Urinary bladder (tissue), 3 donors: ENCODE measurements around the genes PSMC3IP and G6PC1.

DNA sequence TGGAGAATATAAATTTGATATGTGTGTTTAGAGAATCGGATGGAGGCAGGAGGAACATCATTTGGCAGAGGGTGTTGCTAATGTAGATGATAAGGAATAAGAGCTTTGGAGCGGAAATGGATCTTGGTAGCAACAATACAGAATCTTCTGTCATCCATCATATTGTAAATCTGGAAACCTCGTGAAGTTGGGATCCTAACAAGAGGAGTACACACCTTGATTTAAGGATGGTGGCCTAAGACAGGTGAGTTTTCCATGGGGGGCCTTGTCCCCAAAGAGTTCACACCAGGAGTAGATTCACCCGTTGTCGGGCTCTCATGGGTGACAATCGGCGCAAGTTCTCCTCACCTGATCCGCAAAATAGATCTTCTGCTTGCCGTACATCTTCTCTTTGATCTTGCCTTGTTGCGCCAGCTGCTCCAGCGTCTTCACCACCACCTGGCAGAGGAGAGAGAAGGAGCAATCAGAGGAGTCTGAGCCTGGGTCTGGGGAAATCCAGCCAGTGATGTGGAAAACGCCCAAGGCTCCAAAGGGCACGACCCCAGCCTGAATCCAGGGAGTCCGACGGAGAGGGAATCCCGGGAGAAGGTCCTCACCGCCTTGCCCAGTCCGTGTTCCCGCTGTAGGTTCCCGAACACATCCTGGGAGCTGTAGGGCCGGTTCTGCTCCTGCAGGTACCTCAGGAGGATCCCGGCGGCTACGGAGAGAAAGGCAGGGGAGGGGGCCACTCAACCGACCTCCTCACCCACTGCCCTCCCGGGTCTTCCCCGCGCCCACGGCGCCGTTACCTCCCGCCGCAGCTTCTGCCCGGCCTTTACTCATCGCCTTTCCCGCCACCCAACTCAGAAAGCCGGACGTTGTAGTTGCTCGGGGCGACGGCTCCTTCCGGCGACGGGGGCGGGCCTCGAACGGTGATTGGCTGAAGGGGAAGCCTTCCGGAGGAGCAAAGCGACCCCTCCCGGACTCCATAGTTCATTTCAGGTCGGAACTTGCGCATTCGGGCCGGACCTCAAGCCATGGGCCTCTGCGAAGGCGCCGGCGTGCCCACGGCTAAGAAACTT is at the start of gene PSMC3IP:
Gene PSMC3IP (minus strand): TSS at position 865 of the 1,061 bp plus-strand sequence.
- PRO-cap, result bidirectional peak, plus-strand start at position 975 of the sequence, minus-strand start at position 816 of the sequence
- RAMPAGE, long total RNA, result no peak

DNA sequence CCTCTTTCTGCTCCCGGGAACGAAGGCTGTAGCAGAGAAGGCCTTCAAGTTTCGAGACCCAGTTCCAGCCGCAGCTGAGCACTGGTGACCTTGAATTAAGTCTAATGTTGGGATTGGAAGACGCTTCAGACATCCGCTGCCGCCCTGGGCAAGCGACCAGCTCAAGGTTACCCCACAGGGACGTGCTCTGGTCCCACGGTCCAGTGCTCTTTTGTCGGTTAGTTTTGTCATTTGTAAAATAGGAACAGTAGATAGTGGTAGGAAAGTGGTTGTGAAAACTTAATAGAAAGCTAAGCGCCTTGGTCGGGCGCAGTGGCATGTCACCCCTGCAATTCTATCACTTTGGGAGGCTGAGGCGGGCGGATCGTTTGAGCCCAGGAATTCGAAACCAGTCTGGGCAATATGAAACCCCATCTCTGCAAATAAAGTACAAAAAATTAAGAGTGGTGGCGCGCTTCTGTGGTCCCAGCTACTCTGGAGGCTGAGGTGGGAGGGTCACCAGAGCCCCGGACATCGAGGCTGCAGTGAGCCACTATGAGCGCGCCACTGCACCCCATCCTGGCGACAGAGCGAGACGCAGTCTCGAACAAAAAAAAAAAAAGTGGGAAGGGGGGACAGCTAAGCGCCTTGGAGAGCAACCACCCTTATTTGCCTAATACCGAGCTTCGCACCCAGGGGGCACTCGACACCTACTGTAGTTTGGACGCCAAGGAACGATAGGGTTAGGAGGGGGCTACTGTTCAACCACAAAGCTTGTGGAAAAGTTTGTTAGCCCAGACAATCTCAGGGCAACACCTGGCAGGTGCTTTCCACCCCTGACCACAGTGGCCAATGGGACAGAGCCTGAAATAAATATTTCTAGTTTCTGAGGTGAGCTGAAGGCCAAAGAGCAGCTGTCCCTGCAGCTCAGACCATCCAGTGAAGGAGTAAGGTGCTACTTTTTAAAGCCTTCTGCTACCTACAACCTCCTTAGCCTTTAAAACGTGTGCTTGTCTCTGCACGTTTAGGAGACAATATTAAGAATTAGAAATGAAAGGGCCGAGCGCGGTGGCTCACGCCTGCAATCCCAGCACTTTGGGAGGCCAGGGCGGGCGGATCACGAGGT is 749 bp upstream of the PSMC3IP start:
- PRO-cap, result no peak
- RAMPAGE, long total RNA, result no peak

DNA sequence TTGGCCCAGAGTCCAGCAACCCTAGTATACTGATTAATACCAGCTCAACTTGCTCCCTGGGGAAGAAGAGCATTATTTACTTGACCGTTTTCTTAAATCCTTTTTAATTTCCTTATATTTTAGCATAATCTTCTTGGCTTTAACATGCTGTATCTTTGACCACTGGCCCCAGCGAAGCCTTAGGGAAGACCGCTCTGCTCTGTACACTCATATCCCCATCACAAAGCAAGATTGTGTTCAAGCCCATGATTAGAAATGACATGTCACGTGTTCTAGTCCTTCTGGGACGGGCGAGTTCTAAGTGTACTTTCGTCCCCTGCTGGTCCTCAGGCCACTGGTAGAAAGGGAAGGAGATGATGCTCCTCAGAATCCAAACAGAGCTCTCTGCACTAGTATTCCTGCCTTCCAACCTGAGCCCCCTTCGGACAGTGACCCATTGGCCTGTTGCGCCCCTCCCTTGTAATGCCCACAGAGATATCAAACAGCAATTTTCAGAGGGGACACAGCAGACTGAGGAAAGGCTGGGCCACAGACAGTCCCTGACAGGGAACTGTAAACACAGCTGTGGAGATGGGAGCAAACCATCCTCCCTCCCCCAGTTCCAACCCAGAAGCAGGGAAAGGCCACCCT is 4.3 kb upstream of the EZH1 start:
- PRO-cap, result bidirectional peak, plus-strand start at position 337 of the sequence, minus-strand start at position 222 of the sequence
- RAMPAGE, long total RNA, result no peak

GRCh38 chr17:42783875-42784392 is 3.5 kb downstream of the WNK4 start:
- PRO-cap, result no peak
- RAMPAGE, long total RNA, result no peak

DNA sequence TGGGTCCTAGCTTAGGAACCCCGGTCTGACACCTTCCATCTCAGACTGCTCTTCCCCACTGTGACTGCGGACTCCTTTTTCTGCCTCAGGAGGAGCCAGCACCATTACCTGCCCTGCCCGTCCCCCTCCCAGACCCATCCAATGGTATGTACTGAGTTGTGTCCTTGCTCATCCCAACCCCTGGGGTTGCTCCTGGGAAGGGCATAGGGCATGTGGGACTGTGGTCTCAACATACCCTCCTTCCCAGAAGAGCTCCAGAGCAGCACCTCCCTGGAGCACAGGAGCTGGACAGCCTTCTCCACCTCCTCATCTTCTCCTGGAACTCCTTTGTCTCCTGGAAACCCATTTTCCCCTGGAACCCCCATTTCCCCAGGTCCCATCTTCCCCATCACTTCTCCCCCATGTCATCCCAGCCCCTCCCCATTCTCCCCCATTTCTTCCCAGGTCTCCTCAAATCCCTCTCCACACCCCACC is 3.9 kb downstream of the COA3 start:
- PRO-cap, result no peak
- RAMPAGE, long total RNA, result no peak

DNA sequence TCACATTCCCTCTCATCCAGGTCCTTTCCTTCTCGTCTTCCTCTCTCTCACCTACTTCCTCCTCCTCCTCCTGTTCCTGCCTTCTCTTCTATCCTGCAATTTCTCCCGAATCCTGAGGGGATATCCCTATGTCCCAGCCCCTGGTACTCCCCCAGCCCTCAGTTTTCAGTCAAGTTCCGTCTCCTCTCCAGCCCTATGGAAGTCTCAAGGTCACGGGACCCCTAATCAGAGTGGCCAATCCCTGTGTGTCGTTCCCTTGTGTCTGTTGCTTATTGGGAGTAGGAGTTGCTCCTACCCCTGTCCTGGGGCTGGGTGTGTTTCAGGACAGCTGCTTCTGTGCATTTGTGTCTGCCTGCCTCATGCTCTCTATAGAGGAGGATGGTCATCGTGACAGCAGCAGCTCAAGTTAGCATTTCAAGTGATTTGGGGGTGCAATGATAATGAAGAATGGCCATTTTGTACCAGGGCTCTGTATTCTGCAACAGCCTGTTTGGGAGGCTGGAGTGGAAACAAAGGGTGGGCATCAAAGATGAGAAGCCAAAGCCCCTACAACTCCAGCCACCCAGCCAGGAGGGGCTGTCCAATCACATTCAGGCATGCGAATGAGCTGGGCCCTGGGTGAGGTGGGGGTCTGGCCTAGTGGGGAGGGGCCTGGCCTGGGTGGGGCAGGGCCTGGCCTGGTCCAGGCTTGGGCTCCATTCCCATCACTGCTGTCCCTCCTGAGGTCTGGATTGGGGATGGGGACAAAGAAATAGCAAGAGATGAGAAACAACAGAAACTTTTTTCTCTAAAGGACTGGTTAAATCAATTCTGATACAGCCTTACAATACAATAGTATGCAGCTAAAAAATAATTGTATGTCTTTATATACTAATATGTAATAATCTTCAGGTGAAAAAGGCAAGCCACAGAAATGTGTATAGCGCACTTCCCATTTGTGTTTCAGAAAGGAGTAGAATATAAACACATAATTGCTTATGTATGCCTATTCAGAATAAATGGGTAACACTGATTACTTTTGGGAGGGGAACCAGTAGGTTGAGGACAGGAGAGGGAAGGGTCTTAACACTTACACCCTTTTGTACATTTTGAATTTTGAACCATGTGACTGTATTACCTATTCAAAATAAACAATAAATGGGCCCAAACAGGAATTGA is 6.4 kb downstream of the AOC3 start:
- PRO-cap, result no peak
- RAMPAGE, long total RNA, result start-site peak on the plus strand centred at position 684 of the sequence, 415 bp wide, 96 and 214 reads in 2 replicates

- PRO-cap, result bidirectional peak, plus-strand start at chr17:42891808, minus-strand start at chr17:42891647
- RAMPAGE, long total RNA, result no peak
Observed at GRCh38 chr17:42891562-42892103, 9.0 kb upstream of the G6PC1 start.

DNA sequence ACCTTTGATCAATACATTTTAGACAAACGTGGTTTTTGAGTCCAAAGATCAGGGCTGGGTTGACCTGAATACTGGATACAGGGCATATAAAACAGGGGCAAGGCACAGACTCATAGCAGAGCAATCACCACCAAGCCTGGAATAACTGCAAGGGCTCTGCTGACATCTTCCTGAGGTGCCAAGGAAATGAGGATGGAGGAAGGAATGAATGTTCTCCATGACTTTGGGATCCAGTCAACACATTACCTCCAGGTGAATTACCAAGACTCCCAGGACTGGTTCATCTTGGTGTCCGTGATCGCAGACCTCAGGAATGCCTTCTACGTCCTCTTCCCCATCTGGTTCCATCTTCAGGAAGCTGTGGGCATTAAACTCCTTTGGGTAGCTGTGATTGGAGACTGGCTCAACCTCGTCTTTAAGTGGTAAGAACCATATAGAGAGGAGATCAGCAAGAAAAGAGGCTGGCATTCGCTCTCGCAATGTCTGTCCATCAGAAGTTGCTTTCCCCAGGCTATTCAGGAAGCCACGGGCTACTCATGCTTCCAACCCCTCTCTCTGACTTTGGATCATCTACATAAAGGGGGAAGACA is at the start of gene G6PC1:
Gene G6PC1 (plus strand): TSS at position 115 of the 590 bp plus-strand sequence.
- PRO-cap, result no peak
- RAMPAGE, long total RNA, result no peak

DNA sequence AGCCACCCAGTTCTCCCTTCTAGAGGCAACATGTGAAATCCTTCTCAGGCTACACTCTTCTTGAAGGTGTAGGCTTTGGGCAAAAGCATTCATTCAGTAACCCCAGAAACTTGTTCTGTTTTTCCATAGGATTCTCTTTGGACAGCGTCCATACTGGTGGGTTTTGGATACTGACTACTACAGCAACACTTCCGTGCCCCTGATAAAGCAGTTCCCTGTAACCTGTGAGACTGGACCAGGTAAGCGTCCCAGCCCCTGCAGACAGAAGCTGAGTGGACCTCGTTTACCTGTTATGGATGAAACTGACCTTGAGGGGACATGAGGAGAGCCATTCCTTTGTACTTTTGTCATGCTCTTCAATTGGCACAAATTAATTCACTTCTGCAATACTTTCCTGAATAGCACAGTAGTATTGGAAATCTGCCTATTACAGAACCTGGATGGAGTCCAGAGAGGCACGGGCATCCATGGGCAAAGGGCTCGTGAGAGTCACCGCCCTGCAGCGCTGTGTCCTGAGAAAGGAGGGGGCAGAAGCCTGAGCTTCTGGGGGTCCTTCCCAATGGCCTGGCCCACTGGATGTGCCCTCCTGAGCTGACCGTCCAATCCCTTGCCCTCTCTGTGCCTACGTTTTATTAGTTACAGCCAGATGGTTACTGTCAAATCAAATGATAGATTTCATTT is 3.3 kb downstream of the G6PC1 start:
- PRO-cap, result no peak
- RAMPAGE, long total RNA, result no peak

GRCh38 chr17:43019214-43019700 is 2.9 kb downstream of the VAT1 start:
- PRO-cap, result unidirectional peak, plus-strand start at chr17:43019556
- RAMPAGE, long total RNA, result no peak

GRCh38 chr17:43019701-43019908 is 2.6 kb downstream of the VAT1 start:
- PRO-cap, result no peak
- RAMPAGE, long total RNA, result no peak

DNA sequence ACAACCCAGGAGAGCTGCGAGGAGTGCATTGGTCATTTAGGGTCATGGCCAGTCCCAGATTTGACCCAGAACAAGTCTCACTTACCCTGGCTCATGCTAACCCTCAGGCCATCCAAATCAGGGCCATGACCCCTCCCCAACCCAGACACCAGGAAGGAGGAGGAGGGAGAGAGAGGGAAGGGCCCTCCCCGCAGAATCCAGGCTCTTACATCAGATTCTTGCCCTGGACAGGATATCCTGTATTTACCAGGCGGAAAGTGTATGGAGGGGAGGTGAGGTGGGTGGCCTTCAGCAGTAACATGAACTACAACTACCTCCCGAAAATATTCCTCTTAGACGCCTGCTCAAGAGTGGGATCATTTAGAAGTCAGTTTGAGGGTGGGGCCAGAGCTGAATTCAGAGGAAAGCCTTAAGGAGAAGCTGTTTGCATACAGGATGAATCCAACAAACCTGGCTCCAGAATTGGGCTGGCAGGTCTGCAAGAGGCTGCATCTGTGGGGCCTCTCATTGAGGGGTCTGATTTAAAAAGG is 2.1 kb downstream of the VAT1 start:
- PRO-cap, result bidirectional peak, plus-strand start at position 459 of the sequence, minus-strand start at position 212 of the sequence
- RAMPAGE, long total RNA, result no peak

GRCh38 chr17:43035992-43036627 is 11.1 kb downstream of the RND2 start:
- PRO-cap, result no peak
- RAMPAGE, long total RNA, result no peak

GRCh38 chr17:43091221-43092448 is 33.5 kb downstream of the BRCA1 start:
- PRO-cap, result no peak
- RAMPAGE, long total RNA, result no peak

GRCh38 chr17:43134628-43135285 is 9.6 kb upstream of the BRCA1 start:
- PRO-cap, result no peak
- RAMPAGE, long total RNA, result no peak

GRCh38 chr17:43271433-43271791 is 43.0 kb upstream of the CCDC200 start:
- PRO-cap, result unidirectional peak, minus-strand start at chr17:43271717
- RAMPAGE, long total RNA, result no peak

- PRO-cap, result unidirectional peak, plus-strand start at chr17:43658775
- RAMPAGE, long total RNA, result no peak
Observed at GRCh38 chr17:43658531-43658912, 3.2 kb downstream of the MEOX1 start.

- PRO-cap, result bidirectional peak, plus-strand start at chr17:43659193, minus-strand start at chr17:43659176
- RAMPAGE, long total RNA, result no peak
Observed at GRCh38 chr17:43658913-43659515, 2.7 kb downstream of the MEOX1 start.

DNA sequence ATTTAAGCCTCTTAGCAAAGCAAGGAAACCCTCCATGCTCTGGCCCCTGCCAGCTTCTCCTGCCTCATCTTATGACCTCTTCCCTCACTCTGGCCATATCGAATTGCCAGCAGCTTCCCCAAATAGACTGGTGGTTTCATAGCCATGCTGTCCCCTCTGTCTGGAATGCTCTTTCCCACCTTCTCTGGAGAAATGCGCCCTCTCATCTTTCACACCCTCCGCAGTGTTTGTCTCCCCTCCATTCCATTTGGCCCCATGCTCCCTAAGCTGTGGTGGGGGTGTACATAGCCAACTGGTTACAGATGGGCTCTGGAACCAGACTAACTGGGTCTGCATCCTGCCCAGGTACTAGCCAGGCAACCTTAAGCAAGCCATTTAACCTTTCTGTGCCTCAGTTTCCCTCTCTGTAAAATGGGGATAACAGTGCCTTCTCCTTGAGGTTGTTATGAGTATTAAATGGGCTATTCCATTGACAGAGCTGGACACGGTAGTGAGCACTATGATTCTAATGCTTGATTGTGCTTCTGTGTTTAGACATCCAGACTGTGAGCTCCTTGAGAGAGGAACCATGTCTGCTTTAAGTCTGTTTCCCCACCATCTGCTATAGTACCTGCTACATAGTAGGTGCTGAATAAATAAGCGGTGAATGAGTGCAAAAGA is 3.6 kb downstream of the DUSP3 start:
- PRO-cap, result no peak
- RAMPAGE, long total RNA, result no peak

- PRO-cap, result no peak
- RAMPAGE, long total RNA, result no peak
Observed at GRCh38 chr17:43823982-43824691, 8.8 kb downstream of the MPP3 start.